ENCODE data around the genes CNN1 and ZNF763.

DNA sequence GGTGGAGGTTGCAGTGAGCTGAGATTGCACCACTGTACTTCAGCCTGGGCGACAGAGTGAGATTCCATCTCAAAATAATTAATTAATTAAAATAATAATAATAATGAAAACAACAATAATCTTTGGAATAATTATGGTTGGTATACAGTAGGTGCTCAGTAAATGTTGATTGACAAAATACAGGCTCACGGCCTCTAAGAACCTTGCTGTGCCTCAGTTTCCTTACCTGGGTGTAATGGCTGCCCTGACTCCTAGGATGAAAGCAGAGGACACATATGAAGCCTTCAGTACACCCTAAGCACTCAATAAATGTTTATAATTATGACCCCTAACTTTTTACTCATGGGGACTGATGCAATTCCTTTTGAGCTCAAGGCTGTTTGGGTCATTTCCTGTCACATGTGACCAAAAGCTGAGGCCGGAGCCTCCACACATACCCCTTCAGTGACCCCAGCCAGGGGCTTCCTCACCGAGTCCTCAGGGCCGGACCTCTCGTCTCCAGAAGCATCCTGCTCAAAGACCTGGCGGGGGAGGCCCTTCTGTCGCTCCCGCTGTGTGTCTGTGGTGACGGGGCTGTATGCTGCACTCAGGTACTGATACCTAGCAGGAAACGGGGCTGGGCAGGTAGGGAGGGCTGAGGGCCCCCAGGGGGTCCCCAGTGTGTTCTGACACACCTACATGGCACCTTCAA lies 10.5 kb downstream of the DOCK6 start:
- RRBS = 25% methylated on average over 2 of the region's 11 CpGs

GRCh38 chr19:11338773-11339398 lies 571 bp downstream of the RAB3D start:
- RRBS = no CpG with 5 or more reads among the region's 24 CpGs

GRCh38 chr19:11444135-11444538 lies 8.7 kb downstream of the PRKCSH start:
- RRBS = no CpG with 5 or more reads among the region's 6 CpGs

- RRBS = 9% methylated on average over 19 of the region's 29 CpGs
Measured at GRCh38 chr19:11479242-11479617, 1.6 kb downstream of the ELAVL3 start.

DNA sequence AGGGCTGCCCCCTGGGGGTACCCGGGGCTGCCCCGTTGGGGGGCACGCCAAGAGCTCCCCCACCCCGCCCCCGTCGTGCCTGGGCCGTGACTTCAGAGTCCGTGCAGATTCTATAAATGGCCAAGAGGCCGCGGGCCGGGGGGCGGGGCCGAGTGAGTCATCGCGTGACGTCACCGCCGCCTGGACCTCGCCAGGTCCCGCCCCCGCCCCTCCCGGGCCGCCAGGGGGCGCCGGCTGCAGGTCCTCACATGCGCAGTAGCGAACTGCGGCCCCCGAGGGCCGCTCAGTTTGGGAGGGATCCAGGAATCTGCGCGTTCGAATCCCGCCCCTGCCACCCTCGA lies 2.7 kb upstream of the CNN1 start:
- RRBS = 2% methylated on average over 10 of the region's 35 CpGs

- RRBS = 0% methylated on average over 1 of the region's 21 CpGs
Measured at GRCh38 chr19:11538267-11539182, at the start of gene CNN1. TSS of gene CNN1 (plus strand) at chr19:11538851.

DNA sequence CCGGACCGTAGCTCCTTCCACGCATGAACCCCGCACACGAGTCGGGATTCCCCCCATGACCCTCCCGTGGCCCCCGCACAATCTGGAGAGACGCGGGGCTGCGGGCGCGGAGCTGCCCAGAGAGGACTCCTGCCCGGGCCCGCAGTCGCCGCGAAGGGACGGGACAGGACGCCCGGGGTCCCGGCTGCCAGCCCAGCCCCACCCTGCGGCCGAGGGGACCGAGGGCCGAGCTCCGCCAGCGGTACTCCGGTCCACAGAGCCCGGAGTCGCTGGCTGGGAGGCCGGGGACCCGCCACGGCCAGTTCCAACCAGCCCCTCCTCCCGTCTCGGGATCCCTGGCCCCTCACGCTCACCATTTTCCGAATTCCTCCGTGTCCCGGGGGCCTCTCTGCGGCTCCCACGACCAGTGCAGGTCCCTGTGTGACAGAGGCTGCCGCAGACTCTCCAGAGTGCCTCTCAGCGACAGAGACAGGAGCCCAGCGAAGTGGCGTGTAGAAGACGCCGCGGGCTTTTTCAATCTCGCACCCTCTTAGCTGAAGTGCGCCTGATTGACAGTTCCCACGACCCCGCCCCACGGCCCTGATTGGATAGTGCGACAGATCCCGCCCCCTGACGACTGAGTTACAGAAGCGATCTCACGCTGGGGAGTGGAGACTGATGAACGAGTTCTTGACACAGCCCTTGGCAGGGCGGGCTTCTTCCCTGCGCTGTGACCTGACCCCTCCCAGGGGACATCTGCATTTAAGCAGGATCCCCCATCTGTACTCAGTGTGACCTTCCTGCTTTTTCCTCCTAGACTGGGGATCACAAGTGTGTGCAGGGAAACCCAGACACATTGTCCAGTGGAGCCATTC lies 44.1 kb downstream of the ZNF823 start:
- RRBS = under 1% methylated on average over 12 of the region's 62 CpGs

- RRBS = no CpG with 5 or more reads among the region's 6 CpGs
Measured at GRCh38 chr19:11832308-11832814, 16.2 kb upstream of the ZNF439 start.

GRCh38 chr19:11851614-11852223 lies 3.2 kb downstream of the ZNF439 start:
- RRBS = no CpG with 5 or more reads among the region's 6 CpGs

GRCh38 chr19:11906696-11907468 lies 18.0 kb upstream of the ZNF700 start:
- RRBS = no CpG with 5 or more reads among the region's 12 CpGs

DNA sequence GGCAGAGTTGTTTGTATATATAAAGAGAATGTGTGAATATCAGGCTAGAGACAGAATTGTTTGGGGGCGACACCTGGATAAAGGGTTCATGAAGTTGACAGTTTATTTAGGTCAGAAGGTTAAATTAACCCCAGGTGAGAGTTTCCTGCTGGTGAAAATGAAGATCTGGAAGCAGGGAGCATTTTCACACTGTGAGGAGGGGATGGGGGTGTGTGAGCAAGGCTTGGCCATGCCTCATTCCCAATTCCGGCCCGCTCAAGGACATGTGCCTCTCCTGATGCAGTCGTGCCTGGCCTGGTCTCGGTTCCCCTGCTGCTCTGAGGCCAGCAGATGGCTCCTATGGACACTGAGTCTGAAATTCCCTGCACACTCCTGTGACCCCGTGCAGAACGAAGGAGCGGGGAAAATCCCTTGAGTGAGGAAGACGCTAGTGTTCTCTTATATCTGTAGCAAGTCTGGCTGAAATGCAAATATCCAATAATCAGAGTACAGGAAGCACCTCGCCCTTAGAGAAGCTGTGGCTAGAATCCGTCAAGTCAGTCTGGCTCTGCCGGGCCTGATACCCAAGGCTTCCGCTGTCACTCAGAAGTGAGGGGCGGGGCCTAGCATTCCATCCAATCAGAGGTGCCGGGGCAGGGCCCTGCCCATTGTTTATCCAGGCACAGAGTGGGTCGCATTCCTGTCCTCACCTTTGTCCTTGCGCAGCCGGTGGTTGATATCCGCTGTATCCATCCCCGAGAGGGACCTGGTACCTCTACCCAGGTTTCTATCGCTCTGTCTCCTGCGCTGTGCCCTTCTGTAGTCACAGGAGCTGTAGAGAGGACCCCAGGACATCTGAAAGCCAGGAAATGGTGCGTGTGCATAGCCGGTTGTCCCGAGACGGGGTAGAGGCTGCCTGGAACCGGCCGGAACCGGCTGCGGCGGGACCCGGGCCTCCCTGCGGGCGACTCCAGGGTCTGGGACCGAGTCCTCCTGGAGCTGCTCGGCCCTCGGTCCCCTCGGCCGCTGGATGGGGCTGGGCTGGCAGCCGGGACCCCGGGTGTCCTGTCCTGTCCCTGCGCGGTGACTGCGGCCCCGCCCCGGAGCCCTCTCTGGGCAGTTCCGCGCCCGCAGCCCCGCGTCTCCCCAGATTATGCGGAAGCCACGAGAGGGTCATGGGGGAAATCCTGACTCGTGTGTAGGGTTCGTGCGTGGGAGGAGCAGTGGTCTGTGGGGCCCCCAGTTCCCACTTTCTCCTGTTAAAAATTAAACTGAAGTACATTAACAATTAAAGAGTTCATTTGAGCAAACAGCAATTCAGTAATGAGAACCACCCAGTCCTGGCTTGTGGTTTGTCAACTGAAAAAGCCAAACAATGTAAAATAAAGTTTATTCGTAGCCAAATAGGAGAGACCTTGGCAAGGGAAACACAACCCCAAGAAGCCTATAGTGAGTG lies at the start of gene ZNF763:
Gene ZNF763, plus strand, starts transcription at position 680 of the 1,435 bp plus-strand sequence.
- RRBS = 3% methylated on average over 18 of the region's 57 CpGs

DNA sequence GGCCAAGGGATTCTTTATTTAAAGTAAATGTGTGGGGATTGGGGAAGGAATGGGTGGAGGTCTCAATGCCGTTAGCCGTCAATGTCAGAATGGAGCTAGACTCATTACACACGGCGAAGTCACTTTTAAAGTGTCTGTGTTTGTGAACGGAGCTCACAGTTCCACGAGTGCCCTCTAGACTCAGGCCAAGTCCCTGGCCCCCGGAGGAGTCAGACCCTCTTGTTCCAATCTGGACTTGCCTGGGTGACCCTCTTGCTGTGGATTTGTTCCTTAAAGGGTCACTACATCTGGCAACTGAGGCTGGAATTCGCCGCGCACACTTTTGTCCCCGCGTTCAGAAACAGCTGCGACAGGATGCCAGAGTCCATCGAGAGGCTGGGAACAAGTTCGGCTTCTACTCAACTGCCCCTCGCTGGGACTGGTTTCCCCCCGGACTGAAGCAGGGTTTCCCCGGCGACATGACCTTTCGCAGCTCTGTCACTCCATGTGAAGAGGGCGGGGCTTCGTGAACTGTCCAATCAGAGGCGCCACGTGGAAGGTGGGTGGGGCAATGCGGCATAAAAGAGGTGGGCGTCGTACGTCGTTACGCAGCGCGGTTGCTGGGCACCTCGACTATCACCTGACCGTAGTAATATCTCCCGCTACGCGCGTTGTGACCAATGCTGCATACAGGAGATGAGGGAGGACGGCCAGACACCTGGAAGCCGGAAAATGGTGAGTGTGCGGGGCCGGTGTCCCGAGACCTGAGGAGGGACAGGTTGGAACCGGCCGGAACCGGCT lies 31.7 kb downstream of the ZNF136 start:
- RRBS = no CpG with 5 or more reads among the region's 46 CpGs

GRCh38 chr19:12513481-12514272 lies 29.1 kb upstream of the ZNF709 start:
- RRBS = 2% methylated on average over 5 of the region's 44 CpGs

DNA sequence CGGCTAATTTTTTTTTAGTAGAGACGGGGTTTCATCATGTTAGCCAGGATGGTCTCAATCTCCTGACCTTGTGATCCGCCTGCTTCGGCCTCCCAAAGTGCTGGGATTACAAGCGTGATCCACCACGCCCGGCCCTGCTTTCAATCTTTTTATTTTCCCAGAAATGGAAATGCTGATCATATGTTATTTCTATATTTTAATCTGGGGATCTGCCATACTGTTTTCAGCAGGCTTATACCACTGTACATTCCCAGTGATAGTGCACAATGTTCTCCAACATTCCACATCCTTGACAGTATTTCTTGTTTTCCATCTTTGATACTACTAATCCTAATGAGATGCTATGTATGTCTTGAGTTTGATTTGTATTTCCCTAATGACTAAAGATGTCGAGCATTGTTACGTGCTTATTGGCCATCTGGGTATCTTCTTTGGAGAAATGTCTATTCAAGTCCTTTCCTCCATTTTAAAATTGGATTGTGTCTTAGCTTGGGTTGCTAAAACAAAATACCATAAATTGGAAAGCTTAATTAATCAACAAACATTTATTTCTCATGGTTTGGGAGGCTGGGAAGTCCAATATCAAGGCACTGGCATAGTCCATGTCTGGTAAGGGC lies 26.0 kb downstream of the ZNF564 start:
- RRBS = no CpG with 5 or more reads among the region's 9 CpGs

DNA sequence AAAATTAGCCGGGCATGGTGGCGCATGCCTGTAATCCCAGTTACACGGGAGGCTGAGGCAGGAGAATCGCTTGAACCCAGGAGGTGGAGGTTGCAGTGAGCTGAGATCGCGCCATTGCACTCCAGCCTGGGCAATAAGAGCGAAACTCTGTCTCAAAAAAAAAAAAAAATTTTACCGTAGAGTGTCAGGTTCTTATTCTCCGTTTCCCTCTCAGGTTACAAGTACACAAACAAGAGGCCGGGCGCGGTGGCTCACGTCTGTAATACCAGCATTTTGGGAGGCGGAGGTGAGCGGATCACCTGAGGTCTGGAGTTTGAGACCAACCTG lies 1.2 kb downstream of the ZNF564 start:
- RRBS = no CpG with 5 or more reads among the region's 15 CpGs

GRCh38 chr19:12622906-12623247 lies 12.2 kb downstream of the ZNF791 start:
- RRBS = no CpG with 5 or more reads among the region's 2 CpGs

GRCh38 chr19:12672742-12673574 lies 3.7 kb upstream of the WDR83OS start:
- RRBS = no CpG with 5 or more reads among the region's 19 CpGs

- RRBS = no CpG with 5 or more reads among the region's 2 CpGs
Measured at GRCh38 chr19:12721629-12721719, 2.3 kb downstream of the TNPO2 start.

DNA sequence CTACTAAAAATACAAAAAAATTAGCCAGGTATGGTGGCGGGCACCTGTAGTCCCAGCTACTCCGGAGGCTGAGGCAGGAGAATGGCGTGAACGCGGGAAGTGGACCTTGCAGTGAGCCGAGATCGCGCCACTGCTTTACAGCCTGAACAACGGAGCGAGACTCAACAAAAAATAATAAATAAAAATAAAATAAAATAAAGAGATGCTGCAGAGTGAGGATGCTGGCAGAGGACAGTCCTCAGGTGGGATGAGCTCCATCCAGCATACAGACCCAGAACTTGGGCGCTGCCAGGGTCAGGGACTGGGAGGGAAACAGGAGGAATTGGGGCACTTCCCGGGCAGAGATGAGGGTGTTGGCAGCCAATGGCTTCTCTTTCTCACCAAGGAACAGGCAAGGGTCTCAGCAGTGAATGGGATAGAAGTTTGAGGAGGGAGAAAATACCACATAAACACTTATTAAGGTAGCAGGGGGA lies 3.2 kb downstream of the GET3 start:
- RRBS = no CpG with 5 or more reads among the region's 12 CpGs

GRCh38 chr19:12757466-12758163 lies 6.0 kb downstream of the BEST2 start:
- RRBS = 2% methylated on average over 24 of the region's 55 CpGs

All from cardiac fibroblast (primary cell).